Smooth muscle cell (in vitro differentiated cells): ENCODE data around the gene KRT1.

DNA sequence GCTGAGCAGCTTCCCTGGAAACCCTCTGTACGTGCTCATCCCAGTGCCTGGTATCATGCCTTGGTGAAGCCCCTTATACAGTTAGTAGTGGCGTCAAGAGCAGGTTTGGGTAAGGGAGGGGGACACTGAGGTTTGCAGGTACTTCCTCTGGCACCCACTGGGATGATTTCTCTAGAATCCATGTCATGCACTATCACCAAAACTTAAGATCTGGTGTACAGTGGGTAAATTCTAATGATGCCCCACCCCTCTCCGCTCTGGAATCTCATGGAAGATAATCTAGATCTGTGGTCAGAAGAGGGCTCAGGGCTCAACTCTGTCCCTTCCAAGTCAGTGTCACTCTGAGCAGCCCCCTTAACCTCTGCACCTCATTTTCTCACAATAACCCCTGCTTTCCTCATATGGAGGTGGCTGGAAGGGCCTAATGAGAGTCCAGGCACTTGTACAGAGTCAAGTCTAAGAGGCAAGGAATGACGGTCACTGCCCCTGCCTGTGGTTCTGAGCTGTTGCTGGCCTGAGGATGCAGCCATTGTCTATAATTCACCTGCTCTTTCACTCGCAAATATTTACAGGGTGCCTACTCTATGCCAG, 19.9 kb upstream of the KRT86 start:
- RAMPAGE, long total RNA: no peak

DNA sequence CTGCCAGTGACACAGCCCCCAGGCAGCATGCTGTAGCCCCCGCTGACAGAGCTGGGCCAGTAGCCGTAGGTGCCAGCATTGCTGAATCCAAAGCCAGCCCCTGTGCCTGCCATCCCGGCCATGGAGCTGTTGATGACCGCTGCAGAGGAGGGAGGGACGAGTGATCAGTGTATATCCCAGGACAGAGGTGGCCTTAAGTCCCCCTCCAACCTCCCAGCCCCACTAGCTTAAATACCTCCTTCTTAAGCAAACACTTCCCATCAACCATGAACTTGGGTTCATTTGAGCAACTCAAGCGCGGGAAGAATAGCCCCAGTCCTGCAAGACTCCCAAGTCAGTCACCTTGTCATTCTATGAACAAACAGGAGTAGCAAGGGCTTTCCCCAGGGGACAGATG, 7.0 kb upstream of the KRT72 start:
- RAMPAGE, long total RNA: no peak

GRCh38 chr12:52680178-52680653, at the start of gene KRT1:
Gene KRT1, minus strand, starts transcription at chr12:52680407.
- RAMPAGE, long total RNA: start-site peak on the minus strand at chr12:52680355-52680411, 19 and 10 reads in 2 replicates

- RAMPAGE, long total RNA: no peak
These were observed 6.2 kb downstream of the KRT8 start for GRCh38 chr12:52898672-52899042.

DNA sequence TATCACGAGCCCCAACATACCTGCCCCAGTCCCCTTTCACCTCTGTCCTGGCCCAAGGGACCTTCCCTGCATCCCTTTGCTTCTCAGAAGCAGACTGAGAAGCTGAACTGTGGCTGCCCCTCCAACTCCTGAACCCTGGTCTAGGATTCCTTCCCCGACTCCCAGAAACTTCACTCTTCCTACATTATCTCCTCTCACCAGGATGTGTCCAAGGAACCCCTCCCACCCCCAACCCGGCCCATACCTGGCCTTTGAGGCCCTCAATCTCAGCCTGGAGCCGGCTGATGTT, 5.4 kb downstream of the KRT8 start:
- RAMPAGE, long total RNA: no peak

DNA sequence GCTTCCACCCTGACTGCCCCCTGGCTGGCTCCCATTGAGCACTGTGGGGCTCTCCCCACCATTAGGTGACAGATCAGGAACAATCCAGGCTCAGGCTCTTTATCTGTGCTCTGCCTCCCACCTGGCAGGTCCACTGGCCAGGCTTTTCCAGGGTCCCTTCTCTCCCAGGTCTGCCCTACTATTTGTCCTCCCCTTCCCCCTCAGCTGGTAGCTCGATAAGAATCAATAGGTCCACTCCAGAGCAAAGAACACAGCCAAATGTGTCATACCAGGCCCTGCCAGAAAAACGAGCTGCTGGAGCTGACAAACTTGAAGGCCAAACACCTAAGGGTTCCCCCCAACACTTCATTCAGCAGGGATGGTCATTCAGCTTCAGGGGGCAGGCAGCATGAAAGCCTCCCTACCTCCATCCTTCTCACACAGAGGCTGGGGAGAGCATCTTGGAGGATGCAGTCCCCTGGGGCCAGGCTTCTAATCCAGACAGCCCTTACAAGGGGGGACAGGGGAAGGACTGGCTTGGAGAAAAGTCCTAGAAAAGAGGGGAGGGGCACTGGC, 2.0 kb upstream of the KRT18 start:
- RAMPAGE, long total RNA: no peak

DNA sequence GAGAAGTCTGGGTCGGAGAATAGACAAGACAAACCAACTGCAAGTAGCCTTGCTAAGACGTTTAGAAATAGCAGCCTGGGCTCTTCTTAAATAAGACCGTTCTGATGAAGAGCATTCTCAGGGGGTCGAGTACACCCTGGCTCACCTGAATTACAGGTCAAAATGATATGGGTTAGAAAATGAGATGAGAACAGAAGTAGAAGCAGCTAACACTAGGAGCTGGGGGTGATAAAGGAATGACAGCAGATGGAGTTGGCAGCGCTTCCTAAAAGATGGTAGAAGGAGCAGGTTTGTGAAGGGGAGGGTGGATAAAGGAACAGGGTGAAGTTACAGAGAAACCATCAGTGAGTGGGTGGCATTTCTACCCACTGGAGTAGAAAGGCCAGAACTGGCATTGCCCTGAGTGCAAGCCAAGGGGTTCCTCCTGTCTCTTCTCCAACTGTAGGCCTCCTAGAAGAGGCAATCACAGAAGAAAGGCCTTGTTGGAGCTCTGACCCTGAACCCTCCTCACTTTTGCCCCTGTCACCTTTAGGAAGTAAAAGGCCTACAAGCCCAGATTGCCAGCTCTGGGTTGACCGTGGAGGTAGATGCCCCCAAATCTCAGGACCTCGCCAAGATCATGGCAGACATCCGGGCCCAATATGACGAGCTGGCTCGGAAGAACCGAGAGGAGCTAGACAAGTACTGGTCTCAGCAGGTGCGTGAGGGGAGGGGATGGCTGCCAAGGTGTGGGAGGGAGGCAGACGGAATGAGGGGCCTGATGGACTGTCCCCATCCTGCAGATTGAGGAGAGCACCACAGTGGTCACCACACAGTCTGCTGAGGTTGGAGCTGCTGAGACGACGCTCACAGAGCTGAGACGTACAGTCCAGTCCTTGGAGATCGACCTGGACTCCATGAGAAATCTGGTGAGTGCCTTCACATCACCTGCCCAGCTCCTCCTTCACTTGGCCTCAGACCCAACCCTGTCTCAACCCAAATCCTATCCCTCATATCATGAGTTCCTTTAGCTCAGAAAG, 2.3 kb downstream of the KRT18 start:
- RAMPAGE, long total RNA: no peak

DNA sequence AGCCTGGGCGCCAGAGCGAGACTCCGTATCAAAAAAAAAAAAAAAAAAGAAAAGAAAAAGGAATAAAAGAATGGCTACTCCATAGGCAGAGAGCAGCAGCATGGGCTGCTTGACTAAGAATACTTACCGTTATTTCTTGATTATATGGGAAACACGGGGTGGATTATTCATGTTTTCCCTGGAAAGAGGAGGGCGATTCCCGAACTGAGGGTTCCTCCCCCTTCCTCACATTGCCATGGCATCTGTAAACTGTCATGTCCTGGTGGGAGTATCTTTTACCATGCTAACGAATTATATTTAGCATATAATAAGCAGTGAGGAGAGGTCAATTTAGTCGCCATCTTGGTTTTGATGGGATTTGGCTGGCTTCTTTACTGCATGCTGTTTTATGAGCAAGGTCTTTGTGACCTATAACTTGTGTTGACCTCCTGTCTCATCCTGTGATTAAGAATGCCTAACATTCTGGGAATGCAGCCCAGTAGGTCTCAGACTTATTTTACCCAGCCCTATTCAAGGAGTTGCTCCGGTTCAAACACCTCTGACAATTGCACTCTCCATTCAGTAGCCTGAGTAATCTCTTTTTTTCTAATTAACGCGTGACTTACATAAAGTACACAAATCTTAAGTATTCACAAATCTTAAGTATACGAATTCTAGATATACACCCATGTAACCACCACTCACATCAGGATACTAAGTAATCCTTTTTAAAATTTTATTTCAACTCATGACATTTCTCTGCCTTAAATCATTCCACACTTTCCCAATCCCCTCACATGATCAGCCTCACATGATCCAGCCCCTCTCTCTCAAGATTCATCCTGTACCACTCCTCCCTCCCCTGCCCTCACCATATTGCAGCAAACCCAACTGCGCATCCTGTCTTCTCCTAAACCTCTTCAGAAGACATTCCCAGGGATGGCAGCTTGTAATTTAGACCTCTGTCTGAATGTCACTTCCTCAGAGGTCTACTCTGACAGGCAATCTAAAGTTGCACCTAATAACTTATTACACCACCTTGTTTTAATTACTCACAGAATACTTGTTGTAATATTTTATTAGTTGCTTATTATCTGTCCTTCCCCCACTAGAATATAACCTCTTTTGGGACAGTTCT, 1.9 kb upstream of the EIF4B start:
- RAMPAGE, long total RNA: no peak

- RAMPAGE, long total RNA: no peak
These were observed 15.8 kb downstream of the EIF4B start for GRCh38 chr12:53021678-53022739.

- RAMPAGE, long total RNA: no peak
These were observed 2.6 kb downstream of the TNS2 start for GRCh38 chr12:53052265-53053036.

DNA sequence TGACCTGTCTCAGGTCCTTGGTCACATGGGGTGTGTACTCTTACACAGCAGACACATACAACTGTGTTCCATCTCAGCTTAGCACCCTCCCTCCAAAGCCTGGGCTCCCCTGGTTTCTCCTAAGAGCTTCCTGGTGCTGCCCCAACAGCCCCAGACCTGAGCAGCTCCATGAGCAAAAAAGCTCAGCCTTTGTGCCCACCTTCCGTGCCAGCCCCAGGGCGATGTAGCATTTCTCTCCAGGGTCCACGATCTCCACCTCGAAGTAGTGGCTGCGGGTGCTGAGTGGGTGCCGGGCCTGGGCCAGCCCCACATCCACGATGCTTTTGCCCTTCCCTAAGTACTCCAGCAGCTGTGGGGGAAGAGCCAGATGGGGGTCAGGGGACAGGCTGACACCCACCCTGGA, 11.2 kb downstream of the SPRYD3 start:
- RAMPAGE, long total RNA: no peak

DNA sequence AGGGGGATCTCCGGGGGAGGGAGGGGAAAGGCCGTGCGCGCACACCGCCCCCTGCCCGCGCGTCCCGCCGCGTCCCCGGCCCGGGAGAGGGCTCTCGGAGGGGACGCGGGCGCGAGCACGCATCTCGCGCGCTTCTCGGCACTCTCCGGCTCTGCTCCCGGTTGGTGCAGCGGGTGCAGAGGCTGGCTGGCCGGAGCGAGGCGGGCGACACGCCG, 144 bp upstream of the CSAD start:
- RAMPAGE, long total RNA: no peak

DNA sequence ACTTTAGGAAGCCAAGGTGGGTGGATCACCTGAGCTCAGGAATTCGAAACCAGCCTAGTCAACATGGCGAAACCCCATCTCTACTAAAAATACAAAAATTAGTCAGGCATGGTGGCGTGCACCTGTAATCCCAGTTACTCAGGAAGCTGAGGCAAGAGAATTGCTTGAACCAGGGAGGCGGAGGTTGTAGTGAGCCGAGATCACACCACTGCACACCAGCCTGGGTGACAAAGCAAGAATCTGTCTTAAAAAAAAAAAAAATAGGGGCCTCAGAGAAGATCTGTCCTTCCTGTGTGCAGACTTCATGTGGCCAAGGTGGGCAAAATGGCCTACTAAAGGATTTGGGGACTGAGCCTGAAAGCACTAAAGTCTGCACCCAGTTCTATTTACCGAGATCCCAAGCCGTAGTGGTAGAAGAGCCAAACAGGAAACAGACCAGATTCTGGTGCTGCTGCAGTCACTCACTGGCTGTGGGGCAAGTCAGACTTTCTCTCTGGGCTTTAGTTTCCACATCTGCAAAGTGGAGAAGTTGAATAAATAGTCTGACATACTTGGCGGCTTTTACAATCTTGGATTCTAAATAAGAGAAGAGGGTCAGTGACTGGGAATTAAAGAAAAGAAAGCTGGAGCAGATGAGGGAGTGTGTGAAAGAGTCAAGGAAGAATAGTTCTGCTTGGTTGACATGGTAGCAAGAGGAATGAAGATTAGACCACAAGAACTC, 6.2 kb downstream of the ITGB7 start:
- RAMPAGE, long total RNA: no peak

DNA sequence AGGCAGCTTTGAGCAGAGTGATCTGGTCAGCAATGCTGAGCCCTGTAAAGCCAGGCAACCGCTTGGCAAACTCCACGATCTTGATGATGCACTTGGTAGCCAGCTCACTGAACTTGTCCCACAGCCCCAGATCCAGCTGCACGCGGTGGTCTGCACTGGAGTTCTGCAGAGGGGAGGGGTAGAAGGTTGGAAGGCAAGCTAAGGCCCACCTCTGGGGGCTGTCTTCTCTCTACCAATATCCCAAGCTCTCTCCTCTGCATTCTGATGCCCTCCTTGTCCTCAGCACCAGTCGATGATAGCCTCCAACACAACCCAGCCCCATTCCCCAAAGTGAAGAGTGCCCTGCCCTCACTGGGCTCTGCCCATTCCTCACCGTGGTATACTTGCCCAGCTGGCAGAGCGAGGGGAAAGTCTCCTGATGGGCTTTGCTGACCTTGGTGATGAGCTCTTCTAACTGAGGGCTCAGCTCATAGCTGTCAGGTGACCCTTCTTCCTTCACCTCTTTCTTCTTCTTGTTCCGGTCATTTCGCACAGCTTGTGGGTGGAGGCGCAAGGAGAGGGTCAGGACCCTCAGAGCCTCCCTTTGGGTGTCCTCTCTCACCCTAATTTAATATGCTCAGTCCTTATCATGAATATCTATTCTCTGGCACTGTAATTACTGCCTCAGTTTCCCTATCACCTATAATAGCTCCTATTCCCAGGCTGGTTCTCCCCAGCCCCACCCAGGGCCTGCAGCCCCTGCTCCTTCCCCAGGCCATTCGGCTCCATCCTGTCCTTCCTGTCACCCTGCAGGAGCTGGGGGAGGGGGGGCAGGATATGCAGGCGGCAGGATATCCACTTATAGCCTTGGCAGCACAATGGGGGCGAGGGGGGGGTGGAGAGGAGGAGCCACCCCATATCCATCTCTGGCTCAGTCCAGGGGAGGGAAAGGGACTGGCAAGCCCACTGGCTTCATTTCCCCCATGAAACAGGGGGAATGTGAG, 7.3 kb upstream of the ITGB7 start:
- RAMPAGE, long total RNA: no peak

GRCh38 chr12:53222312-53222610, 9.7 kb downstream of the RARG start:
- RAMPAGE, long total RNA: no peak

GRCh38 chr12:53231130-53231618, 835 bp downstream of the RARG start:
- RAMPAGE, long total RNA: no peak

DNA sequence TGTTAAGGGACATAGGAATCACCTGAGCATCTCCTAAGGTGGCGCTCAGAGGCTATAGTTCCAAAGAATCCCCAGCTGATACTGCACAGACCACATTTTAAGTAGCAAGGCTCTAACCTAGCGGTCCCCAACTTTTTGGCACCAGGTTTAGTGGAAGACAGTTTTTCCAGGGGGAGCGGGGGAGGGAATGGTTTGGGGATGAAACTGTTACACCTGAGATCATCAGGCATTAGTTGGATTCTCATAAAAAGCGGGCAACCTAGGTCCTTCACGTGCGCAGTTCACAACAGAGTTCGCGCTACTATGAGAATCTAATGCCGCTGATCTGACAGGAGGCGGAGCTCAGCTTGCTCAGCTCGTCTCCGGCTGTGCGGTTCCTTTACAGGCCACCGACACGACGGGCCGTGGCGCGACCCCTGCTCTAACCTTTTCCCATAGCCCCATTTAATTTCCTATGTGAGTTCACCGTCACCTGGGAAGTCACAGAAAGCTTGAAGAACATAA, 2.6 kb upstream of the AAAS start:
- RAMPAGE, long total RNA: no peak

DNA sequence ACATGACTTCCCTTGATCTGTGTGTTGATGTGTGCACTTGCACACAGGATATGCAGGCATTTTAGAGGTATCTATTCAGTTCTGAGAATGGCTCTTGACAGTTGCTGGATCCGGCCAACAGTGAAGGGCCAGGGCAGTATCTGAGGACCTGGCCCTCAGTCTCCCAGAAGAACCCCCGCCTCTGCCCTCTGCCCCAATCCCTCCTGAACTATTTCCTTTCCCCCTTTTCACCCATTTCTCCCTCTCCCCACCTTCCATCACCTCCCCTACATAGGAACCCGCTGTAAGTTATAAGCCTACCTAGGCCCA, 8.0 kb upstream of the SP7 start:
- RAMPAGE, long total RNA: no peak

GRCh38 chr12:53344546-53345576, 8.7 kb upstream of the SP7 start:
- RAMPAGE, long total RNA: no peak

DNA sequence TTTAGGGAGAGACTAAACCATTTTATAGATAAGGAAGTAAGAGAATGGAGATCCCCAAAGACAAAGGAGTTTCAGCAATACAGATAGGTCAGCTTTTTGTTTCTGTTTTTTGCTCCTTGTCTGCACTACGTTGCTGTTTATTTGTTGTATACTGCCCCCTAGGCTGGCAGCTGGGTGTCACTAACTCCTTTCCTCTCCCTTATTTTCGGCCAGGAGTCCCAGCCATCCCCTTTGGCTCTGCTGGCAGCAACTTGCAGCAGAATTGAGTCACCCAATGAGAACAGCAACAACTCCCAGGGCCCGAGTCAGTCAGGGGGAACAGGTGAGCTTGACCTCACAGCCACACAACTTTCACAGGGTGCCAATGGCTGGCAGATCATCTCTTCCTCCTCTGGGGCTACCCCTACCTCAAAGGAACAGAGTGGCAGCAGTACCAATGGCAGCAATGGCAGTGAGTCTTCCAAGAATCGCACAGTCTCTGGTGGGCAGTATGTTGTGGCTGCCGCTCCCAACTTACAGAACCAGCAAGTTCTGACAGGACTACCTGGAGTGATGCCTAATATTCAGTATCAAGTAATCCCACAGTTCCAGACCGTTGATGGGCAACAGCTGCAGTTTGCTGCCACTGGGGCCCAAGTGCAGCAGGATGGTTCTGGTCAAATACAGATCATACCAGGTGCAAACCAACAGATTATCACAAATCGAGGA, 2.1 kb downstream of the SP1 start:
- RAMPAGE, long total RNA: no peak